Measurements from ENCODE around the genes IFNGR1 and TNFAIP3.

DNA sequence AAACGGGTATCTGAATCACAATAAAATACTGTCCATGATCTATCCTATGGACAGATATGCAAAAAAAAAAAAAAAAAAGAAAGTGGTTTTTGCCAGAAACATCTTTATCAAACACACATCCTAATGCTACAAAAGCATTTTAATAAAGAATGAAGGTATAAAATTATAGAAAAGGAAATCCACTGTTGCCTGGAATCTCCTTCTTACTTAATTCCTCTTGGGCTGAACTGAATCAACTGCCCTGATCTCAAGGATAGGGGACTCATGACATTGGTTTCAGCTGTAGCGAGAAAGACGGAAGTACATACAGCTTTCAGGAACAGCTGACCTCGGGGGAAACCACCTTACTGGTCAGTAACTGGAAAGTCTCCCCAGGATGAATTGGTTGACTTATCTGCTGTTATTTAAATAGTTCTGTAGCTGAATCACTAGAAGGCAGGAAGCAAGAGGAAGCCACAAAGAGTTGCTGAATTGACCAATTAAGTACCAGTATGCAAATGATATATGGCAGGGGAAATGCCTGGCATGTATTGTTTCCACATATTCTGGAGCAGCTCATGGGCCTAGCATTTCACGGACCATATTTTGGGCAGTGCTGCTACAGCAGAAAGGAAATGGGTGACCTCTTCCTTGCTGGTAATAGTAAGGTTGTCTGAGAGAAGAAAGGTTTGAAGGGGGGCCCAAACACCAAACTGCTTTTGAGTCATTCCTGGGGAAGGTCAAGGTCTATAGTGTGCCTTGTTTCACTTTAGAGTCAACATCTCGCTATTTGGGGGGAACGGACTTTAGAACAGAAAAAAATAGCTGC, 43.6 kb upstream of the MAP7 start:
- PRO-cap = no peak
- RAMPAGE, long total RNA, 3 experiments = no peak in any of the 3 experiments

DNA sequence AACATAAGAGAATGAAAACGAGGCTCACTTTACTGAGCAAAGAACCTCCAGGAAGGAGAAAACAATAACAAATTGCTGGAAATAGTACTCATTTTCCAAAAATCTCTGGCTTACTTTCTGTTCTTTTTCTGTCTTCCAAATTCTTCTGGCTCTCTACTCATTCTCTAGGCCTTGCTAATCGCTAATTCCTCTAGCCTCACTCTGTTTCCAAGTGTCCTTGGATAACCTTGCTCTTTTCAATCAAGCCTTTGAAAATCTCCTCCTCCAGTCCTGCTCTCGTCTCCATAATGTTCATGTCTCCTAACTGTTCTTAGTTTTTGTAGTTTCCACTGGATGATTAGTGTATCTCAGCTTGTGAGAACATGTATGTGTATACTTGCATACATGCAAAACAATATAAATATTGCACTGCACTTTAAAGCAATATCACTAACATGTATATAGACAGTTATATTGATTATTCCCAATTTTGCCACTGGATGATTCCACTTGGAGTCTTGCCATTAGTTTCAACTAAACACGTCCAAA, 96.2 kb upstream of the MAP7 start:
- PRO-cap = no peak
- RAMPAGE, long total RNA, 3 experiments = no peak in any of the 3 experiments

DNA sequence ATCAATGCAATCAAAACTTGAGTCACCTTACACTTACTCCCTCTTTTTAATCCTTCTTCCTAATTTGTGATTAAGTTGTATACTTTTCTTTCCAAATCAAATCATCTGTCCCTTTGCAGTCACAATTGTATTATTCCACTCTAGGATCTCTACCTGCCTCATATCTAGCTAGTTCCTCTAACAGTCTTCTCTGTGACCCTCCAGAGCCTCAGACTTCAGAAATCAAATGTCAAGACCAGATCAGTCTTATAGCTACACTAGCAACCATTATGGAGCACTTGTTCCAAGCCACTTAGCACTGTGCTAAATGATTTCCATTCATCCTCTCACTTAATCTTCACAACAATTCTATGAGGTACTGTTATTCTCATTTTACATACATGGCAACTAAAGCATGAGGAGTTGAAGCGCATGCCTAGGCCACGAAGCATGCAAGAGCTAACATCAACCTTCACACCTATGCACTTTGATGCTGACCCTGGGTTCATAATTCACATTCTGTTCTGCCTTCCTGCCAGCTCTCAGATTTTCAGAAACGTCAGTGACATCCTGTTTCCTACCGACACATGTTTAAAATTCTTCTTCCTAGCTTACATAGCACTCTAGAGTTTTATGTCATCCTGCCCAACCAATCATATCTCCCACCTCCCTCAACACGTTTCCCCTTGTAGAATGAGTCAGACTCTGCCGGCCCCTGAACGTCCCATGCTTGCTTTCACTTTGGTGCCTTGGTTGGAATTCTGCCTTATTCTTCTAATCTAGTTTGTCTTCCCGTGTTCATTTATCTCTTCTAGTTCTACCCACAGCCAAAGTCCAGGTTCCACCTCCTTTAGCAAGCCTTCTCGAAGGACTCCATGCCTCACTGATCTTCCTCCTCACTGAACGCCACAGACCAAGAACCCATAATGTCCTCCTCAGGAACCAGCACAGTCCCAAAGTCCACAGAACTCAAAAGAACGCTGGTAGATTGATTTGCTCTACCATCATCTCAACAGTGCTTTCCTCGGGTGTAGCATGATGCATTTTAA, 97.1 kb upstream of the MAP7 start:
- PRO-cap = no peak
- RAMPAGE, long total RNA, 3 experiments = no peak in any of the 3 experiments

- PRO-cap = no peak
- RAMPAGE, long total RNA, 3 experiments = no peak in any of the 3 experiments
Observed at GRCh38 chr6:136695917-136696558, 96.2 kb downstream of the MAP3K5 start.

DNA sequence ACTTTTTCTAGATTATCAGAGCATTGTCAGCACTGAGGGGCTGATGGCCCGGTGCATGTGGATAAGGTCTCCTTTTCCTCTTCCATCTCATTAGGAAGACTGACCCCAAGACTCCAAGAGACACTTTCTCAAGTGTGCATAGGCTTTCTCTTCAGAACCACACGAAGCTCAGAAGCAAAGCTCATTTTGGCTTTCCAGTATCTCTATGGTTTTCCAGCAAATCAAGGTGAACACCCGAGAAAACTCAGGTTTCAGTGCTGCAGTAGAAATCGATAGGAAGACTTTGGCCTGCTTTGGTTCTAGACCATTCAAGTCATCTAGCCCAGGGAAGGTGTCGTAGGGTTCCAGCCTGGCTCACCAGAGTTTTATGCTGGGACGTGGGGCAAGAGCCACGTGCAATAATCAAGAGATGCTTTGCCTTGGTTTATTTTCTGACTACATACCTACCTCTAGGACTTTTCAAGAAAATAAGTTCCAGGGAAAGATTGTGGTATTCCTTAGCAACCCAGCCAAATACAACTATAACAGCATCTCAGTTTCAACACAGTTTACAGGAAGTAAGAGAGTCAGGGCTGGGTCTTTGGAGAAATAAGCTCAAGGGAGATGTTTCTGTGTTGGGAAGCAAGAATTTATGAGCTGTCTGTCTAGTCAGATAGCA, 35.4 kb downstream of the MAP3K5 start:
- PRO-cap = no peak
- RAMPAGE, long total RNA, 3 experiments = no peak in any of the 3 experiments

DNA sequence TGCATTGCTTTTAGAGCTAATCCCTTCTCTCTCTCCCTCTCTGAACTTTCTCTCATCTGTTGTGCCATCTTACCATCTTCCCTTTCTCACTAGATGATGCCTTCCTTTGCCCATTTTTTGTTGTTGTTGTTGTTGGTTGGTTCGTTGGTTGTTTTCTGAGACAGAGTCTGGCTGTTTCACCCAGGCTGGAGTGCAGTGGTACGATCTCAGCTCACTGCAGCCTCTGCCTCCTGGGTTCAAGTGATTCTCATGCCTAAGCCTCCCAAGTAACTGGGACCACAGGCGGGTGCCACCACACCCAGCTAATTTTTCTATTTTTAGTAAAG, 18.8 kb downstream of the MAP3K5 start:
- PRO-cap = no peak
- RAMPAGE, long total RNA, 3 experiments = no peak in any of the 3 experiments

- PRO-cap = no peak
- RAMPAGE, long total RNA, 3 experiments = no peak in any of the 3 experiments
Observed at GRCh38 chr6:137041867-137042740, 2.7 kb downstream of the IL20RA start.

GRCh38 chr6:137102932-137103528, 58.3 kb upstream of the IL20RA start:
- PRO-cap = no peak
- RAMPAGE, long total RNA, 3 experiments = no peak in any of the 3 experiments

- PRO-cap = bidirectional peak, plus-strand start at chr6:137219518, minus-strand start at chr6:137219382
- RAMPAGE, long total RNA, 3 experiments = start-site peak on the minus strand in 3 of 3 experiments, at chr6:137219307-137219392 at its widest, 1,293 to 1,932 reads per replicate
Observed at GRCh38 chr6:137219278-137219949, at the start of gene IFNGR1. IFNGR1 (minus strand) TSS chr6:137219385.

DNA sequence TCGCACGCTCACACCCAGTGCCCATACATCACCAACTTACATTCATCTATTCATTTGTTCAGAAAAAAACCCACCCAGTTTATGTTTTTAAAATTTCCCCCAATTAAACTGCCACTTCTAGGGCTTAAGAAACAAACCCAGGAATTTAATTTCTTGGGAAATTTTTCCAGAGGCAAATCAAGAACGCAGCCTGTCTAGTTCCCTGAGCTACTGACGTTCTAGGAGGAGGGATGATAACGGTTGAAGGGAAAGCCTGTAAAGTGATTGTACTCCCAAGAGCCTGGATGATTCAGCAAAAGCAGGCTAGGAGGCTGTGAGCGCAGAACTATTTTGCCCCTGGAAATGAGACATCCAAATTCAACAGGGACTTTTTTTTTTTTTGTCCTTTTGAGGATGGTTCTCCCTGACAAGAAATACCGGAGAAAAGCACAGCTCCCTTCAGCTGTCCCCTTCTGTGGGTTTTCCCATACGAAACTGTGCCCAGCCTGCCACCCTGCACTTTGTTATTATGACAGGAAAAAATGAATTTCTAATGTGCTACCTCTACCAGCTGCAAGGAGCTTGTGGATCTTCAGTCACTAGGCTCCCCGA, 77.4 kb downstream of the OLIG3 start:
- PRO-cap = no peak
- RAMPAGE, long total RNA, 3 experiments = no peak in any of the 3 experiments

DNA sequence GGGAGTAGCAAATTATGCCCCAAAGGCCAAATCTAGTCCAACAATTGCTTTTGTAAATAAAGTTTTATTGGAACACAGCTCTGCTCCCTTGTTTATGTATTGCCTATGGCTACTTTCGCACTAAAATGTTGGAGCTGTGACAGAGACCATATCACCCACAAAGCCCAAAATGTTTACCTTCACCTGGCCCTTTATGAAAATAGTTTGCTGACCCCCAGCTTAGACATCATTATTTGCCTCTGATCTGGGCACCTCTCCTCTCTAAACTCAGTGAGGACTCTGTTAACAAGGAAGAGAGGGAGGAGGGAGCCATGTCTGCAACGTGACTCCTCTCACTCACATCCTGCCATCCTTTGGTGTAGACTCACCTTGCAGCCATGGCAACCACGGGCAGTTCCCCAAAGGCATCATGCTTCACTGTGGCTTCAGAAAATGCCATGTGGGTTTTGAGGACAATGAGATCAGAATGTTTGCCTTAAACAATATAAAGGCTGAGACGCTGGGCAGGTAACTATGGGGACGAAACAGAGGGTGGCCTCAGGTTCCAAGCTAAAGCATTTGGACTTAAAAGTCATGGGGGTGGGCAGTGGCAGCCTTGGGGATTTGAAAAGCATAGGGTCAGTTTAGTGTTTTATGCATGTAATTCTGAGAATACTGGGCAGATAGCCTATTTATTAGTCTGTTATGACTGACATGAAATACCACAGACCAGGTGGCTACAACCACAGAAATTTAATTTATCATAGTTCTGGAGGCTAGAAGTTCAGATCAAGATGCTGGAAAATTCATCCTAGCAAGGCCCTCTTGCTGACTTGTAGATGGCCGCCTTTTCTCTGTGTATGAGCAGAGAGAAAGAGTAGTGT, 149.6 kb upstream of the TNFAIP3 start:
- PRO-cap = no peak
- RAMPAGE, long total RNA, 3 experiments = no peak in any of the 3 experiments

DNA sequence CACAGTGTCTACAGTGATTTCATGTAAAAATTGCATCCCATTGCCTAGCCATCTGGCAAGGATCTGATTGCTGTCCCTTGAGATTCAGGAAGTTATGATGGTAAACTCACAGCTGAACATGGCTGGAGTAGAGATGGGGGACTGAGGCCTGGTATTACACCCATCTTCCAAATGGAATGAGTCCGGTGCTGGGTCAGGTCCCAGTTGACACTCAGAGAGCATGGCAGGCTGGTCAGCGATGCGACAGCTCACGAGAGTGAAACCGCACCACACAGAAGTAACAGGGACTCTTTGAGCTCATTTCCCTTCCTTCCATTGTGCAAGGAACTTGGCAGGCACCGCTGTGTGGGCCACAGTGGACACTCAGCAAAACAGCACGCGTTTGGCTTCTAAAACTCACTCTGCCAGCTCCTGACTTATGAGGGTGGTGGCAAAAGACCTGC, 142.3 kb upstream of the TNFAIP3 start:
- PRO-cap = no peak
- RAMPAGE, long total RNA, 3 experiments = no peak in any of the 3 experiments

GRCh38 chr6:137762460-137762941, 104.6 kb upstream of the TNFAIP3 start:
- PRO-cap = no peak
- RAMPAGE, long total RNA, 3 experiments = no peak in any of the 3 experiments

DNA sequence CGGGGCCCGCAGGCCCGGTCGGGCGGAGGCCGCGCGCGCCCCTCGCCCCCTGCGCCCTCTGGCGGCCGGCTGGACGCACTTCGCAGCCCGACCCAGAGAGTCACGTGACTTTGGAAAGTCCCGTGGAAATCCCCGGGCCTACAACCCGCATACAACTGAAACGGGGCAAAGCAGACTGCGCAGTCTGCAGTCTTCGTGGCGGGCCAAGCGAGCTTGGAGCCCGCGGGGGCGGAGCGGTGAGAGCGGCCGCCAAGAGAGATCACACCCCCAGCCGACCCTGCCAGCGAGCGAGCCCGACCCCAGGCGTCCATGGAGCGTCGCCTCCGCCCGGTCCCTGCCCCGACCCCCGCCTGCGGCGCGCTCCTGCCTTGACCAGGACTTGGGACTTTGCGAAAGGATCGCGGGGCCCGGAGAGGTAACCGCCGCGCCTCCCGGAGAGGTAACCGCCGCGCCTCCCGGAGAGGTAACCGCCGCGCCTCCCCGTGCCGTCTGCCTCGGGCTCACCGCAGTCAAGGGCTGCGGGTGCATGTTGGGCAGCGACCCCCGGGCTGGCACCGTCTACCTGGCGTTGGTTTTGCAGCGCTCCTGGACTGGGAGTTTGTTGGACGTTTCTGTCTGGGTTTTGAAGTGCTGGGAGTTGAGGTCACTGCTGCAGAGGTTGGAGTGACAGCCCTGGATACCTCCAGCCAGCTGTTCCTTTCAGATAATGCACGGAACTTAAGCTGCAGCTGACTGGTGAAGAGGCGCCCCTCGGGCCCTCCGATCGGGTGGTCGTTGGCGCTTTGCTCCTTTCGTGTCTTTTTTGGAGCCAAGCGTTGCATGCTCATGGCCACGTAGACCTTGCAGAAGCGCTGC, at the start of gene TNFAIP3:
TSS of gene TNFAIP3 (plus strand) at position 180 of the 855 bp plus-strand sequence.
- PRO-cap = bidirectional peak, plus-strand start at position 150 of the sequence, minus-strand start outside the sequence
- RAMPAGE, long total RNA, 3 experiments = no peak in any of the 3 experiments

DNA sequence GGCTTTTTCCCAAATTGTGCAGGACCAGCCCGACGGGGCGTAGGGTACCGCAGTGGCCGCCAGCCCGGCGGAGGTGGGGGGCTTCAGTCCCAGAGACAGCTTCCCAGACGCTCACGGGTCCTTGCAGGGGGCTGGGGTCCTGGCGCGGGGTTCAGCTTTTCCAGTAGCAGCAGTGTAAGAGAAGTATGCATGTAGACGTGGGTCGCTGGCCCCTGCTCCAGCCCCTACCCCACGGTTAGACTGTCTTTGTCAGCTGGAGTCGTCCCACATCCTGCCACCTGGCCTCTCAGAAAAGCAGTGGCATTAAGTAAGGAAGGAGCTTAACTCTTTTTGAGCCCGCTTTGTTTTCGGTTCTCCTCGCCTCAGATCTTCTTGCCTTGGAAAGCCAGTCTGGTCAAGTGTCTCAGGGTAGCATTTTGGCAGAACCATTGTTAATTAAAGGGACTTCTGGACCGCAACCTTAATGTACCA, 911 bp downstream of the TNFAIP3 start:
- PRO-cap = no peak
- RAMPAGE, long total RNA, 3 experiments = no peak in any of the 3 experiments

GRCh38 chr6:137871891-137872505, 4.9 kb downstream of the TNFAIP3 start:
- PRO-cap = no peak
- RAMPAGE, long total RNA, 3 experiments = no peak in any of the 3 experiments

GRCh38 chr6:137879014-137879386, 11.9 kb downstream of the TNFAIP3 start:
- PRO-cap = no peak
- RAMPAGE, long total RNA, 3 experiments = no peak in any of the 3 experiments

DNA sequence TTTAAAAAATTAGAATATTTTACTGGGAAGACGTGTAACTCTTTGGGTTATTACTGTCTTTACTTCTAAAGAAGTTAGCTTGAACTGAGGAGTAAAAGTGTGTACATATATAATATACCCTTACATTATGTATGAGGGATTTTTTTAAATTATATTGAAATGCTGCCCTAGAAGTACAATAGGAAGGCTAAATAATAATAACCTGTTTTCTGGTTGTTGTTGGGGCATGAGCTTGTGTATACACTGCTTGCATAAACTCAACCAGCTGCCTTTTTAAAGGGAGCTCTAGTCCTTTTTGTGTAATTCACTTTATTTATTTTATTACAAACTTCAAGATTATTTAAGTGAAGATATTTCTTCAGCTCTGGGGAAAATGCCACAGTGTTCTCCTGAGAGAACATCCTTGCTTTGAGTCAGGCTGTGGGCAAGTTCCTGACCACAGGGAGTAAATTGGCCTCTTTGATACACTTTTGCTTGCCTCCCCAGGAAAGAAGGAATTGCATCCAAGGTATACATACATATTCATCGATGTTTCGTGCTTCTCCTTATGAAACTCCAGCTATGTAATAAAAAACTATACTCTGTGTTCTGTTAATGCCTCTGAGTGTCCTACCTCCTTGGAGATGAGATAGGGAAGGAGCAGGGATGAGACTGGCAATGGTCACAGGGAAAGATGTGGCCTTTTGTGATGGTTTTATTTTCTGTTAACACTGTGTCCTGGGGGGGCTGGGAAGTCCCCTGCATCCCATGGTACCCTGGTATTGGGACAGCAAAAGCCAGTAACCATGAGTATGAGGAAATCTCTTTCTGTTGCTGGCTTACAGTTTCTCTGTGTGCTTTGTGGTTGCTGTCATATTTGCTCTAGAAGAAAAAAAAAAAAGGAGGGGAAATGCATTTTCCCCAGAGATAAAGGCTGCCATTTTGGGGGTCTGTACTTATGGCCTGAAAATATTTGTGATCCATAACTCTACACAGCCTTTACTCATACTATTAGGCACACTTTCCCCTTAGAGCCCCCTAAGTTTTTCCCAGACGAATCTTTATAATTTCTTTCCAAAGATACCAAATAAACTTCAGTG, 15.3 kb downstream of the TNFAIP3 start:
- PRO-cap = no peak
- RAMPAGE, long total RNA, 3 experiments = no peak in any of the 3 experiments

DNA sequence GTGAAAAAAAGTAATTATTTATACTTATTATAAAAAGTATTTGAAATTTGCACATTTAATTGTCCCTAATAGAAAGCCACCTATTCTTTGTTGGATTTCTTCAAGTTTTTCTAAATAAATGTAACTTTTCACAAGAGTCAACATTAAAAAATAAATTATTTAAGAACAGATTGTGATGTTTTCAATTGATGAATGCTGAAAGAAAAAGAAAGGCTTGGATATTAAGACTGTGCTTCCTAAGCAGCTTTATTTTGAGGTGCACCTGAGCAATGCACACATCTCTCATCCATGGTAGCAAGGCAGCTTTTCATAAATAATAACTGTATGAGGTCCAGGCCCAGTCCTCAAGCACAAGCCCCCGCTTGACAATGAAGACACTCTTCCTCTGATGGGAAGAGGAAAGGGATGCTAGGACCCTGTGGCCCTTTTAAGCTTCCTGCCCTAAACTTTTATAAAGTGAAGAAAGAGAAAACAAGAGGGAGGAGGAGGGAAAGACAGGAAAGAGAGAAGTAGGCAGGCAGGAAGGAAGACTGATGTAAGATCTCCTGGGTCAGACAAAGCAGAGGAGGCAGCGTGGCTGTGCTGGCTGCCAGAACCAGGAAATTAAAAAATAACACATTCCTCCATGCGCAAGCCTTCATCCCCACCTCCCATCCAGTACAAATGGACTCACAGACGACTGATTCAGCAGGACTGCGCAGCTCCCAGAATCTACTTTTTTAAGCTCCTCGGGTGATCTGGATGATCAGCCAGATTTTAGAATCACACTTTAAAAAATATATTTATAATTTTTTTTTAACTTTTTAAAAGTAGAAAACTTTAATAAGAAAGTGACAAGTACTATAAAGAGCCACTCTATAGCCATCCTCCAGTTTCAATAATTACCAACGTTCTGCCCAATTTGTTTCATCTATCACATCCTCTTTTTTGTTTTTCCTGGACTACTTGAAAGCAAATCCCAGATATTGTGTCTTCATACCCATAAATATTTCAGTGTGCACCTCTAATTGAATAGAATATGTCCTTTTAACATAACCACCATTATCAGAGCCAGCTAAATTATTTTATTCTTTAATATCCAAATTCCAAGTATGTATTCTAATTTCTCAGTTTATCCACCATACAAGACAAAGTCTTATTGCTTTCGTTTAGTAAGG, 16.5 kb downstream of the TNFAIP3 start:
- PRO-cap = no peak
- RAMPAGE, long total RNA, 3 experiments = no peak in any of the 3 experiments

DNA sequence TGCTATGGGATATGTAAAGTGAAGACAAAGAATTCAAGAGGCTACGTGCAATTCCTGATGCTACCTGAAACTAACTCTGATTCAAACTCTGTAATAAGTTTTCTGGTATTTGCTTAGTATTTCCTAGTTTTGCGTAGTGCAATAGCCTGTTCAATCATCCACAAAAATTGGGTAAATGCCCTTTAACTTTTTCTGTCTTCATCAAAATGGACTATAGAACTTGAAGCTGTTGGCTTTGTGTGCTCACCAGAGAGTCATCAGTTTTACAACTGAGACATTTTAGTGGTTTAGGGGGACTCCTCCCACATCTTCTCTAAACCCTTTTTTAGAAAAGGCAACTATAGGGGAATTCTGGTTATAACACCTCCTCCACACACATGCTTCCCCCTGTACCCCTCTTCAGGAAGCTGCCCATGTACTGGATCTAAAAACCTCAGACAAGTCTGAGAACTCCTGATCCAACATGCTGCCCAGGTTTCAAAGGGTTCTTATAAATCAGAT, 73.1 kb downstream of the TNFAIP3 start:
- PRO-cap = no peak
- RAMPAGE, long total RNA, 3 experiments = no peak in any of the 3 experiments